Tibial artery (tissue), 1 donor: ENCODE measurements around a stretch of chr9.

DNA sequence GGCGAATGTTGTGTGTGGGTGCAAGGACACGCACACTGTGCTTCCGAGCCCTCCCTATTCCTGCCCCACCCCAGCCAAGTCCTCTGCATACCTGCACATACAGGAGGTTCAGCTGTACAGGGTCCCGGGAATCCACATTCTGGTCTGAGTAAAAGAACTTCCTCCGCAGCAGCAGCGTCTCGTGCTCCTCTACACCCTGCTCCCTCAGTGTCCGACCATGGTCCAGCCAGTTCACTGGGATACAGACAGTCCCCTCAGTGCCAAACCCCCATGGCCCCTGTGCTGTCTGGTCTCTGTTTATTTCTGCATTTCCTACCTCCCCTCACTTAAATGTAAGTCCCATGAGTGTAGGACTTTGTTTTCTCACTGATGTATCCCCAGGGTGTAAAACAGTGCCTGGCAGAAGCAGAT is 7.9 kb downstream of the TLN1 start:
- PRO-cap: no peak

DNA sequence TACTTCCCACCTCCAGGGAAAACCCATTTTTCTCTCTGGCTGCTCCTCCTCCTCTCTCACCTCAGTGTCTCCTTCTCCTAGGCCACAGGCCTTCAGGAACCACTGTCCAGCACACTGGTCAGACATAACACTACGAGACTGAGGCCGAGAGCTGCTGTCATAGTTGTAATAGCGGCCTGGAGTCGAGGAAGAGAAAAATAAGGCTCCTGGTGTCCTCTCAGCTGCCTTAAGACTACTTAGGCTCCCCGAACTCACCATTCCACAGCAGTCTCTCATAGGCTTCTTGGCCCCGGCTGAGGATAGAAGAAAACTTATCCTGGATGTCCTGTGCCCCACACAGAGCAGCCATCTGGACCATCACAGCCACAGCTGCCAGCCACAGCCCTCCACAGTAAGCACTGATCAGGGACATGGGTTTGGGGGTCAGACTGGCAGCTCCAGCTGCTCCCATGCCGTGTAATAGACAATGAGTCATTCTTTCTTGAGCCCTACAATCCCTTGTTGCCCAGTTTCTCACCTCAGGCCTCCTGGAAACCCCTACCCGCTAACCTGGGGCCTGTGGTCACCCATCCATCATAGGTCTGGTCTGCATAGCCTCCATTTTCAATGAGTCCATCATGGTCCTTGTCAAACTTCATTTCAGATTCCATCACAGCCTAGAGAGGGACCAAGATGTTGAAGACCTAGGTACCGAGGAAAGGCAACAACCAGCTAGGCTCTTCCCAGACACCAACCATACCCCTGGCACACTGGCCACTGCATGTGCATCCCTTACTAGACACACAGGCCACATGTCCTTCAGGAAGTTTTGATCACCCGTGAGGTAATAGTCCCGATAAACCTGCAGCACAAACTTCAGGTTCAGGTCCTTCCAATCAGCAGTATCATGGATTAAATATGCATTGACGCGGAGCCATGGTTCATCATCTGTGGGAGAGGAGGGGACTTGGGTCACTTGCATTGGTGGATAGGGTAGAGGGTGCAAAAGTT is 5.8 kb downstream of the CREB3 start:
- PRO-cap: no peak

GRCh38 chr9:35844347-35845216 is 15.6 kb downstream of the TMEM8B start:
- PRO-cap: no peak

DNA sequence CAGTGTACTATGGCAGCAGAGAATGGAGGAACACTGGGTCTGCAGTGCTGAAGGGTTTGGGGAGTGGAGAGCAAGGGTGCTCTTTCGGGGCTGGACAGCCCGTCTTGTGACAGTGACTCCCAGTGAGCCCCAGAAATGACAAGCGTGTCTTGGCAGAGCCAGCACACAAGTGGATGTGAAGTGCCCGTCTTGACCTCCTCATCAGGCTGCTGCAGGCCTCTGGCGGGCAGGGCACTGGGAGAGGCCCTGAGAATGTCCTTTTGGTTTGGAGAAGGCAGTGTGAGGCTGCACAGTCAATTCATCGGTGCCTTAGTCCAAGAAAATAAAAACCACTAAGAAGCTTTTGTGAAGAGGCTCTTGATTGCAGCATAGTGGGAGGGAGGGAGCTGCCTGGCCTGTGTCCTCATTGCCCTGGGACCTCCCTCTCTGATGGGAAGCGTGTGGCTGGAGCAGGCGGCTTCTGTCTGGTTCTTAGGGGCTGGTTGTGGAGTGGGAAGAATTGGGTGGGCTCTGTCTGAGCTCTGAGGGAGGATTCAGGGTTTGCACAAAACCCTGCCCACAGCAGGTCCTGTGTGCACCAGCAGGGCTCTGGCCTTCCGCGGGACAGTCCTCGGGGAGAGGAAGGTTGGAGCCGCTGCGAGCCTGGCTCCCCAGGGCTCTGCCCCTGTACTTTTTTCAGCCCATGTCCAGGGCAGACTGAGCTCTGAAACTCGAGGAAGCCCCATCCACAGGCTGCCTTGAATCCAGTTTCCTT is 973 bp downstream of the HRCT1 start:
- PRO-cap: bidirectional peak, plus-strand start at position 429 of the sequence, minus-strand start at position 303 of the sequence

- PRO-cap: no peak
Observed at GRCh38 chr9:35911501-35912205, 2.4 kb downstream of the SPAAR start.

DNA sequence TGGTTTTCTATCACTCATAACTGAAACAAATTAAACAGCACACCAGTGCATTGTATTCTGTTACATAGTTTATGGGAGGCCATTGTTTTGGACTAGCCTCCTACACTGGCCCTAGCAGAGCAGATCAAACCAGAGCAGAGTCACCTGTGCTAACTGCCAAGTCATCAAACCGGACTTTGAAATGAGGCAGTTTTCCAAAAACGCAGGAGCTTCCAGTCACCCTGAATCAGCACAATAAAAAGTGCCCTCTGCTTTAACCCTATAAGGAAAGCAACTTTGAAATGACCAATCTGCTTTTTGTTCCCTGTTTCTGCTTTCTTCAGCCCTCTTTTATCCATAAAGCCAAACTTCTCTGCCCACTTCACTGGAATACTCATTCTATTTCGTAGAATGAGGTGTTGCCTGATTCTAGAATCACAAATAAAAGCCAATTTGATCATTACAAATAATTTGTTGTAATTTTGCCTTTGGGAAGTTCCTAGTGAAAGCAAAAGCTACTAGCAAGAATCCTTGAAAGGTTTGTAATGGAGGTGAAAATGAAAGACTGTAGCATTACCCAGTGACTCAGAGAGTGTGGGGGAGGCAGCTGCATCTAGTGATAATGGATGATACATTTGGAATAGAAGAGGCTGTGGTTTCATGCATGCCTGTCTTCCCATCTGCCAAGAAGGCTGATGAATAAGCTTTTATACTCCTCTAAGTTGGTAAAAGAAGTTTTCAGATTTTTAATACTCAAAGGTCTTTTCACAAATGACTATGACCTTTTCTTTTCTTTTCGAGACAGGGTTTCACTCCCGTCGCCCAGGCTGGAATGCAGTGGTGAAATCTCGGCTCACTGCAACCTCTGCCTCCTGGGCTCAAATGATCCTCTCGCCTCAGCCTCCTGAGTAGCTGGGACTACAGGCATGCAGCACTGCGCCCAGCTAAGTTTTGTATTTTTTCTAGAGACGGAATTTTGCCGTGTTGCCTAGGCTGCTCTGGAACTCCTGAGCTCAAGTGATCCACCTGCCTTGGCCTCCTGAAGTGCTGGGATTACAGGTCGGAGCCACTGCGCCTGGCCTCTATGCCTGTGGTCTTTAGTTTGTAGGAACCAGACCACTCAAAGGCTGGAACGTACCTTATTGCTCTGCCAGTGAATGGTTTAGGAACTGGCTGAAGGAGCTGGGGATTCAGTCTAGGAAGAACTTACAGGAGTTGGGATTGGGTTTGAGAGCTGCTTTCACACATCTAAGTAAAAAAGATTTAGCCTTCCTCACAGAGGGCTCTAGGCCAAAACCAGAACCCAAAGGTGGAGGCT is 15.0 kb downstream of the SPAAR start:
- PRO-cap: no peak

GRCh38 chr9:35929148-35929626 is 19.9 kb downstream of the SPAAR start:
- PRO-cap: no peak

DNA sequence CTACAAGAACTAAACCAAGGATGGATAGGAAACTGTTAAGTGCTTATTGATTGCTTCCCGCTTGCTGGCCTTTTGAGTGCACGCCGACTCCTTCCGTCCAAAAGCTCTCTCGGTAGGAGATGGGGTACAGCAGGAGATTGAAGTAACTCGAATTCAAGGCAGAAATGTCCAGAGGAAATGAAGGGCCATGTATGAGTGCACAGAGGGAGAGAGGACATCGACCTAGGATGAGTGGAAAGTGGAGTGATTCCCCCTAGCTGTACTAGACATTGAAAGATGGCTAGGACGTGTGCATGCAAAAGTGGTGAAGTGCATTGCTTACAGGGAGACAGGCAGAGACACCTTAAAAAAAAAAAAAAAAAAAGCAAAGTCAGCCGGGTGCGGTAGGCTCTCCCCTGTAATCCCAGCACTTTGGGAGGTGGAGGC is 958 bp downstream of the RECK start:
- PRO-cap: no peak

DNA sequence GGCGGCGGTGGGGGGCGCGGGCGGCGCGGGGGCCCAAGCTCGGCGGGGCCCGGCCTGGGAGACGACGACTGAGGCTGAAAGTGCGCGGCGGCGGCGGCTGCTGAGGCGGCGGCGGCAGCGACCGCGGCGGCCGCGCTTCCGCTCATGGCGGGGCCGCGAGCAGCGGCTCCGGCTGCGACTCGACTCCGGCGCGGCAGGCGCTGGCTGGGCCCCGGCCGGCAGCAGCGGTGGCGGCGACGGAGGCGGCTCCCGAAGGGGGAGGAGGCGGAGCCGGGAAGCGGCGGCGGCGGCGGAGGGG is 85.3 kb upstream of the MELK start:
- PRO-cap: bidirectional peak, plus-strand start outside the sequence, minus-strand start at position 206 of the sequence

DNA sequence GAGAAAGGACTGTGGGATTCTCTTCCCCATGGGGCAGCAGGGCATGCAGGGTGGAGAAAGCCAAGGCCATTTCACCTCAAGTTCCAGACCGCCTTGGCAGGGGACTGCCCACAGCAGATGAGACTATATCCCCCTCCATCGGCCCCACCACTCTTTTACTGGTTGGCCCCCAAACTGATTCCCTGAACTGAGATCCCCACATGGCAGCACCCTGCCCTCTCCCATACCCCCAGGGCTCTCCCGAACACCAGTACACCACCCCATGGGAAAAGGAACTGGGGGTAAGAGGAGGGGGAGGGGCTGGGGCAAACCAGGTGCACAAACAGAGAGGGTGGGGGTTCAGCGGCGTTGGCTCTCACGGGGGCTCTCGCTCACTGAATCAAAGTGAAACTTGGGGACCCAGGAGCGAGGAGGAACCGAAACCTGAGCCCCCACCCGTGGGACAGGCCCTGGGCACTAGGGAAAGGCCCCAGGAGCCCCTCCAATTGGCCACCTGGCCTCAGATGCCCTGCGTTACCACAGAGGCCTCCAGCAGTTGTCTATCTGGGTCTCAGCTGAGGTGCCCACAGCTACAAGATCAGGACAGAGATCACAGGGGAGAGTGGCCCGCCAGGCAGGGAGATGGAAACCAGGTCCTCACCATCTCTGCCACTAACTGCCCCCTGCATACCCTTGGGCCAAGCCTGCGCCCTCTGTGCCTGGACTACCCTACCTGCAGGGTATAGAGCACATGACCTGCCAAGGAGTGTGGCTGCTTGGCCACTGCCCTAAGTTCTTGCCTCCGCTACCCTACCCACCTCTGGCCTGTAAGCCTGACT is 40.2 kb downstream of the PAX5 start:
- PRO-cap: no peak

- PRO-cap: no peak
Observed at GRCh38 chr9:37029206-37029564, 4.9 kb downstream of the PAX5 start.

DNA sequence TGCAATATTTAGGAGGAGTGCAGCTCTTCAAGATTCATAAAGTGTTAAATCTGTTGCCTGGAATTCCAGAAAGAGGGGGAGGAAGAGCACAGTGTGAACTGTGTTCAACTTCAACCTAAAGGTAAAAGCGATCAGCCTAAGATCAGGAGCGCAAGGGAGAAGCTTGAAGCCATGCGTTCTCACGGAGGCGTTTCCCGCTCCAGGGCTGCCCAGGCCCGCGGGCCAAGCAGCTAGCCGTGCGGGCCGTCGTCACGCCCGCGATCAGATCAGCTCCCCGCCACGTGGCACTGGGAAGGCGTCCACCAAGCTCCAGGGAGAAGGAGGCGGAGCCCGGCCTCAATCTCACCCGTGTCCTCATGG is 41.1 kb upstream of the ZCCHC7 start:
- PRO-cap: bidirectional peak, plus-strand start outside the sequence, minus-strand start at position 268 of the sequence

DNA sequence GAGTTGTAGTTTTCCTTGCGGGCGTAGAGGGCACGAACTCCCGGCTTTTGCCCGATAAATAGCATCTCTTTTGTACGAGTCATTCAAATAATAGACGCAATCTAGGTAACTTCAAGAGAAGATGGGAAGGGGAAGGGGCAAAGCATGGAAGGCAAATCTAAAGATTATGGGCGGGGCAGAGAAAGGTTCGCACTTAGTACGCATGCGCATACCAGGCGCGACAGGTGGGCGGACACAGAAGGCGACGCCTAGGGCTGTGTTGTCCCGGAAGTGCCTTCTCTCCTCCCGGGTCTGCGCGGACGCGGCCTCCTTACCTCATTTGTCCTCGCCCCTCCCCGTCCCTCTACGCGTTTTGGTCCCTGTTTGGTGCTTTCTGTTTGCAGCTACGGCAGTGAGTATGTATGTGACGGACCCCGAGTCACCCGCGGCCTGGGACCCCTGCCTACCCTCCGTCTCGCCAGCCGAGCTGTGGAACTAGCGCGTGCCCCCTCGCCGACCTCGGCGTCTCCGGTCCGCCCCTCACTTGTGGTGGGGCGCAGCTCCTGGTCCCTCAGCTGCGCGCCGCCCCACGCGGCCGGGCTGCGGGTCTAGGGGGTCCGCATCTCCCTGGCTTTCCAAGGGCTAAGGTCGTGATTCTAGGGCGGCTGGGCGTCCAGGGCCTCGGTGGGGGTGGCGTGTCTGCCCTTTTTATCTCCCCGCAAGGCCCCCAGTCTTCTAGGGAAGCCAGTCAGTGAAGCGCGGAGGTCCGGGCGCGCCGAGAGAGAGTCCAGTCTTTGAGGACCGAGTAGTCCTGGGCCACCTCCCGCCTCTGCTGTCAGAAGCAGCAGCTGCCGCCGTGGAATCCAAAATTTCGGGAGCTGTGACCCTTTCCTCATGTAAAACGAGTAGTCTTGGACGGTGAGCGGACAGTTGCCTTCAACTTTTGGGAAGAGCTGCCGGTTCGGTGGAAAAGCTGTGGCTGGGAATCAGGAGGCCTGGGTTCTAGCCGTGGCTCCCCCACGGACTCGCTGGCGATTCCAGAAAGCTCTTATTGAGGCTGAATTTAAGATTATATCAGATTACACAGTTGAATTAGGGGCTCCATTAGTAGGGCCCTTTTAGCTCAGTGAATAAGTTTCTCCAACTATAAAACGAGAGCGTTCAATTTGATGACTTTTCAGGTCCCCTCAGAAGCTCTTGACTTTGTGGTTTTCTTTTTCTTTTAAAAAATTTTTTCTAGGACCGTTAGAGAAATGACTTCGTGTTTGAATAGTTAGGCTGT is 40.3 kb upstream of the ZCCHC7 start:
- PRO-cap: bidirectional peak, plus-strand start at position 278 of the sequence, minus-strand start outside the sequence; unidirectional peak, plus-strand start at position 553 of the sequence

- PRO-cap: no peak
Observed at GRCh38 chr9:37355624-37356034, 66.9 kb upstream of the GRHPR start.

GRCh38 chr9:37438652-37439200 is 16.2 kb downstream of the GRHPR start:
- PRO-cap: no peak

- PRO-cap: no peak
Observed at GRCh38 chr9:37439741-37440360, 17.4 kb downstream of the GRHPR start.

DNA sequence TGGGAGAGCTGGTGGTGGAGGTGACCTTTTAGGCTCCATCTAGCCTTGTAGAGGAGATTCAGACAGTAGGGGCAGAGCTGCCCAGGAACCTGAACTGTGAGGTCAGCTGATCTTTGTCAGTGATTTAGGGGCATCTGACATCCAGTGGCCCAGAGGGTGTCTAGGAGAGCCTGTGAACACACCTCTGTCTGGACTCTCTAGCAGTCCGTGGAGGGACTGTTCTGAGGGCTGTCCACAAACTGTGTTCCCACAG is 16.6 kb downstream of the POLR1E start:
- PRO-cap: no peak

- PRO-cap: no peak
Observed at GRCh38 chr9:37903247-37904011, 498 bp downstream of the SLC25A51 start.

DNA sequence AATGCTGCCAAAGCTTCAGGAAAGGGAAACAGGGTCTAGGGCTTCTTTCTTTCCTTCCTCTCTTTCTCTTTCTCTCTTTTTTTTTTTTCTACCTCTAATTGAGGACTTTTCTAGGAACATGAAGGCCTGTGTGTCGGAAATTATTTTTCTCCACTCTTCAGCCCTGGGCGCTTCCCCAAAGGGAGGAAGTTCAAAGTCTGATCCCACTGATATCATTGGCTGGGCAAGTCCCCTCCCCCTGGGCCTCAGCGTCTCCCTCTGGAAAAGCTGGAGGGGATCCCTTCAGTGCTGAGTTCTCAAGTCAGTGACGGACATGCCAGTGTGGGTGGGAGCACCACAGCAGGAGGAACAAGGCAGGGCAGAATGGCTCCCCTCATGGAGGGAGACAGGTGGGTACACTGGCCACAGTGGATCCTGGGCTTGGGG is 24.0 kb upstream of the SLC25A51 start:
- PRO-cap: no peak

GRCh38 chr9:37963963-37964814 is 60.3 kb upstream of the SLC25A51 start:
- PRO-cap: no peak